ENCODE measurements around a stretch of chr17.

GRCh38 chr17:82941682-82942120, 101.9 kb upstream of the ZNF750 start:
- PRO-cap, result no peak

- PRO-cap, result no peak
Observed at GRCh38 chr17:83077834-83078264, 1.6 kb upstream of the METRNL start.

GRCh38 chr17:83106798-83107164, 27.4 kb downstream of the METRNL start:
- PRO-cap, result no peak

DNA sequence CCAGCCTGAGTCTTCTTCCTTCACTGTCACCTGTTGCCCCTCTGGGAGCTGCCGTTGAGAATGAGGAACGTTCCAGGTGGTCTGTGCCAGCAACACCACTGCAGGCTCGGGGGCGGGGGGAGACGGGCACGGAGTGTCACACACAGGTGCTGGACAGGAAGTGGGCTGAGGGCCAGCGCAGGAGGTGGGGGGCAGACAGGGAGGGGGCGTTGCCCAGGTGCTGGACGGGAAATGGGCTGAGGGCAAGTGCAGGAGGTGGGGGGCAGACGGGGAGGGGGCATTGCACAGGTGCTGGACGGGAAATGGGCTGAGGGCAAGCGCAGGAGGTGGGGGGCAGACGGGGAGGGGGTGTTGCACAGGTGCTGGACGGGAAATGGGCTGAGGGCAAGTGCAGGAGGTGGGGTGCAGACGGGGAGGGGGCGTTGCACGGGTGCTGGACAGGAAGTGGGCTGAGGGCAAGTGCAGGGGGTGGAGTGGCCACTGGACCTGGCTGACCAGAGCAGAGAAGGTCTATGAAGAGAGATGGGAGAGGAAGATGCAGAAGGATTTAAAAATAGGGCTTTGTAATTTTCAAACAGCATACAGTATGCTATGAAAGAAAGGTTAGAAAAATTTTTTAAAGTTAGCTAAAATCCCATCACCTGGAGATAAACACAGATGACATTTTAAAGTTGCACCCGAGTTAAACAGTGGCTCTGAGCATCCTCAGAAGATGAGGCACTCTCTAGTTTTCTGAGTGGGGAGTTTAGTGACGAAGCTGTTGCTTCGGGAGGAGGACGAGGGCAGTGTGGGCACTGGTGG, 28.5 kb downstream of the METRNL start:
- PRO-cap, result no peak

DNA sequence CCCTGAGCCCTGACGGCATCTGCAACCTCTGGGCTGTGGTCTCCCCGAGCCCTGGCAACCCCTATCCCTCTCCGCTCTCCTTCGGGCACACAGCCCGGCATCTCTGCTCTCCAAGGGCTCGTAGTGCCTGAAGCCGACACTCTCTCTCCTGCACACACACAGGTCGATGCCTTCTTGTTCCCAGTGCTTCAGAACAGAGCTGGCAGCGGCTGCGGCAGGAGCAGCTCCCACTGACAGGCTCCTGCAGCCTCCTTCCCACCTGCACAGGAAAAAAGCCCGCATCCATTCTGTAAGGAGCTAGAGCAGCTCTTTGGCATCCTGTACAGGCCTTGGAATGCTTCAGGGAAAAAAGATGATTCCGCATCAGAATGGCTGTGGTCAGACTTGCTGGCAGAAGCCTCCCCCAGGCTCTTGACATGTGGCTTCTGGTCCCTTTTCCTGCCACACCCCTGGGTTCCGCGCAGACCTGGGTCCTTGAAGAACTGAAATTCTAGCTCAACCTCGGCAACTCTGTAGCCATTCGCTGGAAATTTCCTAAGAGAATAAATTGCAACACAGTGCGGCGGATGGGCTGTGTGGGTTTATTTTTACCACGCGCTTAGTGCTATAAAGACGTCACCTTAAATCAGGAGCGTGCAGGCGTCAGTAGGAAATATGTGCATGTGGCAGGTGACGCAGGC, 46.0 kb downstream of the METRNL start:
- PRO-cap, result no peak

GRCh38 chr17:83152998-83153848, 73.8 kb downstream of the METRNL start:
- PRO-cap, result no peak

DNA sequence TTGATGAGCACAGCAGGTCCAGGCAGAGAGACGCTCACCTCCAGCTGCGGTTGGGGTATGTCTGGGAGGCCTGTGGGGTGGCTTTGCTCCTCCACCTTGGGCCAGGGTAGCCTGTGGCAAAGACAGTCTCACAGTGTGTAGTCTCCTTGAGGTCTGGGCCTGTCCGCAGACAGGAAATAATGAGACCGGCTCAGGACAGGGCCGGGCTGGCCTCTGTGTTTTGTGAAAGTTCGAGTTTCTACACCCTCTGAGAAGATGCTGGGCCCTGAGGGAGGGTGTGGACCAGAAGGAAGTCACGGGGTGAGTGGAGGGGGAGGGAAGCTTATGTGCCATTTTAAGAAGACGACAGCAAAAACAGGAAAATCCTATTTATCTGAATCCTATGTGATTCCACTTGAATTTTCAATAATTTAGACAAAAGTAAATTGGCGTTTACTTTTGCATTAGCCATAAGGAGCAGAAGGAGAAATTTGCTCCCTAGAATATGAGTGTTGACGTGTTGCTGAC, 103.4 kb downstream of the METRNL start:
- PRO-cap, result no peak

GRCh38 chr17:83189641-83190332, 110.4 kb downstream of the METRNL start:
- PRO-cap, result no peak

DNA sequence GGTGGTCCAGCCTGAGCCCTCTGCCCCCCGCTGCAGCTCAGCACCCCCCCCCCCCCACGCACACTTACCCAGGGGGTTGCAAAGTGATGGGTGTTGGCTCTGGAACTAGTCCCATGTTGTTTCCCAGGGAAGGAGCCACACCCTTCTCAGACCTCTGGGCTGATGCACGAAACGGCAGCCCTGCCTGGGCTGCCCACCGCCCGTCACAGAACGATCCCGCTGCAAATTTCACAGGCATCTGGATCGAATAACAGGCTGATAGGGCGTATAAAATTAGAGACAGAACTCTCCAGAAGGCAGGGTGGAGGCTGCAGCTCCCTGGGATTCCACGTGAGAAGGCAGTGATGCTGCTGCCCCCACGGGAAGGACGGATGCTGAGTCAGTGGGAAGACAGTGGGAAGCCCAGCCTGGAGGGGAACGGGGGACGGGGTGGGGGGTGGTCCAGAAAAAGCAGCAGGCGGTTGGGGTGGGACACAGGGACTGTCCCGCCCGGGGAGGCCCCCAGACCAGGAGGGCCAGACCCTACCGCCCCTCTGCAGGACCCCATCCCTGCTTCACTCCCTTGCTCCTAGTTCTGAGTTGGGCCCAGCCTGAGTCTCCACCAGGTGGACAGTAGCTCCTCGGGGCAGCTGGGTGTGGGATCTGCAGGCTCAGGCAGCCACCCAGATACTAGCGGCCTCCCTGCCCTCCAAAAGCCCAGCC, 117.6 kb downstream of the METRNL start:
- PRO-cap, result no peak

All from ReNcell CX (cell line).